Hair follicular keratinocyte (primary cell): ENCODE measurements around a stretch of chr10.

DNA sequence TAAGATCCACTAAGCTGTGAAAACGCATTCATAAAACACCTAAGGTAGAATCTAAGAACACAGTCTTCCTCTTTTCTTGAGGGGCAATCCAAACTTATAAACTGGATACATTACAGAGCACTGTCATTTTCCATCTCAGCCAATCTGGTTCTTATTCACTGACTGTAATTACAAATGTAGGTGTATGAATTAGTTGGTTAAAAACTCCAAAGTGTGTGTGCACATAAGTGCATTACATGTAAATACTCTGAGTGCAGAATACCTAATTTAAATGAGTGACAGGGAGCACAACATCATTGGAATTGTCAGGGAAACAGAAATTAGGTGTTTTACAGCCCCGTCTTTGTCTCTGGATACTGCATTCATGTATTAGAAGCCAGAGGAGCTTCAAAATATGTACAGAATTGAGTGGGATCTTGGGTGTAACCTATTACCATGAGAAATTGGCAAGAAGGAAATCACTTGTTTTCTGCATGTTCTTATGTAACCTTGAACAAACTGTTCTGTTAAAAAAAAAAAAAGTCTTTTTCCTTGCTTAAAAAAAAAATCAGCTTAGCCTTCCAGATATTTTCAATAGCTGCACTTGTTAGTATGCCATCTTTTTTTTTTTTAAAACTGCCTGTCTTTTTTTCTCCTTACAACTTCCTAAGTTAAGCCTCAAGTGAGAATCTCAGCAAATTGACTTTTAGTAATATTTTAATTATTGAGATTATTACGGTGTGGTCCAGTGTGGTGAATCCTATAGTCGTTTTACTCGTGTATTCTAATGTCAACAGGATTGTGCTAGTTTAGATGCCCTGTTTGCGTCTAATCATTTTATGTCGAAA lies 31.2 kb downstream of the CELF2 start:
- RAMPAGE, long total RNA: no peak

GRCh38 chr10:11061101-11061624 lies 43.5 kb downstream of the CELF2 start:
- RAMPAGE, long total RNA: no peak

DNA sequence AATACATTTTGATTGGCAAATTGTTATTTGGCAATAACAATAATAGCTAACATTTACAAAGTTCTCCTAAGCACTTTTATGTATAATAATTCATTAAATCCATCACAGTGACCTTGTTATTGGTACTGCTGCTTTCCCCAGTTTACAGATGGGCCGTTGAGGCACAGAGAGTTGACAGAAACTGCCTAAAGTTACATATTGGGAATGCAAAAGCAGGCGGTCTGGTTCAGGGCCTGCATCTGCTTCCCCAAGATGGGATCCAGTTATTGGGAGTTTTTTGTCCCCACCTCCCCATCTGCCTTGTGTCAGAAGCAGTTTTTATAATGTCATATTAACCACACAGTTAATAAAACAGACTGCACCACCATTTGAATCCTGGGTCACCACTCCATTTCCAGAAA lies 67.8 kb downstream of the CELF2 start:
- RAMPAGE, long total RNA: no peak

- RAMPAGE, long total RNA: no peak
Observed at GRCh38 chr10:11088805-11089822, 71.4 kb downstream of the CELF2 start.

GRCh38 chr10:11150059-11150915 lies 132.6 kb downstream of the CELF2 start:
- RAMPAGE, long total RNA: no peak

GRCh38 chr10:11157604-11158012 lies 139.9 kb downstream of the CELF2 start:
- RAMPAGE, long total RNA: no peak

DNA sequence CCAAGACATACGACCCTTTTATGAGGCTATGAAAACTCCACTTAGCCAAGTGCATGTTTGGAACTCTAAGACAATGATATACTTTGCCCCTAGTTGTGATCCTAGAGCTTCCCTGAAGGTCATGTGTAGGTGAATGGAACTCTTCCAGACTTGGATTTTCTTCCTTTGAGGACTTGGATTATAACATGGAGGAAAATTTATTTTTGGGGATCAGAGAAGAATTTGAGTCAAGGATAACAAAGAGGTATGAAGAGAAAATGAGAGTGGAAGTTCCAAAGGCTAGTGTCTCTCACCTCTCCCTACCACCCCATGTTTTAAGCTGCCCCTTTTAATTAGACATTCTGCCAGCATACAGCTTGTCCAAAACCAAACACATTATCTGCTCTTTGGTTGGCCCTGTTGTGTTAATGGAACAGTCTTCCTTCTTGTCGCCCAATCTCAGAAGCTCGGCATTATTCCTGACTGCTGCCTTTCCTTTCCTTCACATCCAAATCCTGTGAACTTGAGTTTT lies 164.8 kb downstream of the CELF2 start:
- RAMPAGE, long total RNA: no peak

- RAMPAGE, long total RNA: no peak
Observed at GRCh38 chr10:11214345-11215096, 196.8 kb downstream of the CELF2 start.

GRCh38 chr10:11240506-11241356 lies 223.1 kb downstream of the CELF2 start:
- RAMPAGE, long total RNA: no peak

DNA sequence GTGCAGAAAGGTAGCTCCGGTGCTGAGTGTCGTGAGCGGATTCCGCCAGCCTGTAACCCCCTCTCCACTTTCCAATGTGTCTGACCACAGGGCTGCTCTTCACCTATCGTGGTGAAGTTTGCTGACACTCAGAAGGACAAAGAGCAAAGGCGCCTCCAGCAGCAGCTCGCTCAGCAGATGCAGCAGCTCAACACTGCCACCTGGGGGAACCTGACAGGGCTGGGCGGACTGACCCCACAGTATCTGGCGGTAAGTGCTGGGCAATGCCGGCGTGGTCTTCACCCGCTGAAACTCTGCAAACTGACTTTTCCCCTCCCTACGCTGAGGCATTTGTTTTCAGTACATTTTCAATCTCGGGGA lies 252.9 kb downstream of the CELF2 start:
- RAMPAGE, long total RNA: no peak

GRCh38 chr10:11301494-11302580 lies 284.2 kb downstream of the CELF2 start:
- RAMPAGE, long total RNA: no peak

- RAMPAGE, long total RNA: no peak
Observed at GRCh38 chr10:11319664-11320061, 291.8 kb downstream of the USP6NL start.

- RAMPAGE, long total RNA: no peak
Observed at GRCh38 chr10:11326227-11326557, 285.3 kb downstream of the USP6NL start.

GRCh38 chr10:11610527-11610745 lies 1.0 kb downstream of the USP6NL start:
- RAMPAGE, long total RNA: no peak

GRCh38 chr10:11673231-11674475 lies 62.2 kb upstream of the USP6NL start:
- RAMPAGE, long total RNA: no peak

DNA sequence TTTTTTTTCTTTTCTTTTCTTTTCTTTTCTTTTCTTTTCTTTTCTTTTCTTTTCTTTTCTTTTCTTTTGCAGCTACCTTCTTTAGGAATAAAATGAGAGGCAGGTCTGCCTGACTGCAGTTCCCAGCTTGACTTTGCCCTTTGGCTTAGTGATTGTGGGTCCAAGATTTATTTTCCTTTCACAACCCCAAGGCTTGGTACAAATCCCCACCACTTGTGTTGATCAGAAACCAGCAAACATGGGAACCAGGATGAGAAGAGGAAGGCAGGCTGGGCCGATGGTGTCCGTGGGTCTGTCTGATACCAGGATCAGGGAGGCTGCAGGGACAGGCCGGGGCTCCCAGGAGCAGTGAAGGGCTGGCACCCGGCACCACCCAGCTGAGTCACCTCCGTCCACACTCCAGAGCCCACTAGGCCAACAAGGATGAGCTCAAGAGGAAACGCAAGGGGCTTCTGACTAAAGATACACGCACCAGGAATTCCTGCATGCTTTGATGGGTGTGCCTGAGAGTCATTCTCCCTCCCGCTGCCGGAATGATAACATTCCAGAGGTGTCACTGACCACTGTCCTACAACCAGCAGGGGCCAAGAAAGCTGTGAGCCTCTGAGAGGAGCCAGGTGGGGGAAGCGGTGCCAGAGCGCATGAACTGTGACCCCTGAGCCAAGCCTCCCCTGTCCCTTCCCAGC lies 29.4 kb upstream of the PROSER2 start:
- RAMPAGE, long total RNA: no peak

- RAMPAGE, long total RNA: no peak
Observed at GRCh38 chr10:11823812-11824137, 619 bp downstream of the PROSER2 start.

DNA sequence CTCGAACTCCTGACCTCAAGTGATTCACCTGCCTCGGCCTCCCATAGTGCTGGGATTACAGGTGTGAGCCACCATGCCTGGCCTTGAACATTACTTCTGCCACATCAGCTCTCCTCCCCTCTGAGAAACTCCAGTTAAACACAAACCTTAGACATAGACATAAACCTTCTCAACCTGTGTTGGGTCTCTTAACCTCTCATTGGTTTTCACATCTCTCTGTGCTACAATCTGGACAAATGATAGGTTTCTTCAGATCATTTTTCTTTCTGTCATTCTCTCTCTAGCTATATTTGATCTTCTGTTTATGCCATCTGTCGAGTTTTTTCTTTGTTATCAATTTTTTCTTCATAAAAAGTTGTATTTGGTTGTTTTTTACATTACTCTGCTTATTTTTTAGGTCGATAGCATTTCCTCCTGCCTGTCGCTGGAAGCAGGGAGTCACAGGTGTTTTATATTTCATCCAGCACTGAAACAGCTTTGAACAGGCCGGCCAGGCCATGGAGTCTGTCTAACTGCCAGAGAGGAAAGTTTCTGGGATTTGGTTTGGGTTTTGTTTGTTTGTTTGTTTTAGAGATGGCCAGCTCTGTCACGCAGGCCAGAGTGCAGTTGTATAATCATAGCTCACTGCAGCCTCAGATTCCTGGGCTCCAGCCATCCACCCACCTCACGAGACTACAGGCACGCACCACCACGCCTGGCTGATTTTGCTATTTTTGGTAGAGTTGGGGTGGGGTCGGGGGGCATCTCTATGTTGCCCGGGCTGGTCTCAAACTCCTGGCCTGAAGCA lies 23.2 kb downstream of the PROSER2 start:
- RAMPAGE, long total RNA: no peak

DNA sequence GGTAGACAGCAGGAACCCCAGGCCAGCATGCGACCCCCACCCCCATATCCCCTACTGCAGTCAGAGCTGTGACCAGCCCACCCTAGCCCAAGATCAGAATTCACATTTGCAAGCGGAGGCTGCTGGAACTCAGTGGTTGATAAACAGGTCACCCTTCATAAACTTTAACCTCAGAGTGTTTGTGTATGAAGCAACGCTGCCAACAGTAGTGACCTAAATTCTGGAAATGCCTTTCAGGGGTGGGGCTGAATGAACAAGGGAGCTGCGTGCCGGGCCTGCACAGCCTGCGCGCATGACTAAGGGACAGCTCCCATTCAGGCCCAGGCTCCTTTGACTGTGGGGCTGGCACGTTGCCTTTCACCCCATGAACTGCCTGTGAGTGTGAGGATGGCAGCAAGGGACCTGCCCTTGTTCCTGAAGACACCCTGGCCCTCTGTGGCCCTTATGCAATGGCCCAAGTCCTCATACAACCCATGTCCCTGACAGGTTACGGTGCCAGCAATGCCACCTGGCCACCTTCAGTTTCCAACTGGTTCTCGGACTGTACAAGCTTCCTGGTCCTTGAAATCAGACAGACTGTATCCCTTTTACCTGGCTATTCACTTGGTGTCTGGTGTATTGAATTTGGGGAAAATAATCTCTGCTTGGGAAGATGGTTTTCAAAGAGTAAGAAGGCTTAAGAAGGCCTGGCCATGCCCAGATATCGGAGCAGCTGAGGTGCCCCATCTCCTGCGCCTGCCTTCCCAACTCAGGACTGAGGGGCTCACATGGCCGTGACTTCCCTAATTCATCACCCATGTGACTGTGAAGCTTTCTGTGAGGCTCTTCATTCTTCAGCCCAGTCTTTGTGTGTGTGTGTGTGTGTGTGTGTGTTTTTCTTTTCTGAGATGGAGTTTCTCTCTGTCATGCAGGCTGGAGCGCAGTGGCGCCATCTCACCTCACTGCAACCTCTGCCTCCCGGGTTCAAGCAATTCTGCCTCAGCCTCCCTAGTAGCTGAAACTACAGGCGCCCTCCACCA lies 52.9 kb downstream of the PROSER2 start:
- RAMPAGE, long total RNA: no peak

DNA sequence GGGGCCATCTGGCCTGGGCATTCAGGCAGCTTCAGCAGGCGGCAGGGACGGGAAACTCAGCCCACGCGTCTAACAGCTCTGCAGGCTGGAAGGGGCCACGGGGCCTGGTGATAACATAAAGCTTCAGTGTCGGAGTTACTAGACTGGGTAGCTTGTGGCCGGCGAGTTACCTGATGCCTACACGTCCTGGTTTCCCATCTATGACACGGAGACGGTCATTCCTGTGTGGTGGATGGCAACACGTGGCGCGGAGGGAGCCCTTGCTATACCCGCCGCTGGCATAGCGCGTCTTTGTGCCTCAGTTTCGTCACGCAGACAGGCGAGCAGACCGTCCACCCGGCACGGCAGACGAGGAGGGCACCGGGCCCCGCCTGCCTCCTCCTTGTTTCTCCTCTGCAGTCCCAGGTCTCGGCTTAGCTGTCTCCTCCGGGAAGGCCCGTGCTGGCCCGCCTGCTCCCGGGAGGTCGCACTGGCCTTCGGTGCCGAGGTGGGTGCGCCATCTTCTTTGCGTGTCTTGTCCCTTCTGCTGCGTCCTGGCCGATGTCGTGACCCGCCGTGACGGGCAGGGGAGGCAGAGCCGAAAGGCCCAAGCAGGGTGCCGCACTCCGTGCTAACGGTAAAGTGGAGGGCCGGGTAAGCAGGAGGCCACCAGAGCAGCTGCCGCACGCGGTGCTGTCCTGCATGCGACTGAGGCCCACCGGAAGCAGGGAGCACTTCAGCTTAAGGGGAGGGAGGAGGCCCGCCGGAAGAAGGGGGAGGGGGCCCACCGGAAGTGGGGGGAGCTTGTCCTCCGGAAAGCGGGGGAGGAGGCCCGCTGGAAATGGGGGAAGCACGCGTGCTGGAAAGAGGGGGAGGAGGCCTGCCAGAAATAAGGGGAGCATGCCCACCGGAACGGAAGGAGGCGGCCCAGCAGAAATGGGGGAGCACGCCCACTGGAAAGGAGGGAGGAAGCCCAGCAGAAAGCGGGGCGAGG lies 71.1 kb downstream of the PROSER2 start:
- RAMPAGE, long total RNA: no peak